ENCODE measurements around the gene UTS2.

GRCh38 chr1:7852753-7853258 lies at the start of gene UTS2:
Gene UTS2, minus strand, starts transcription at chr1:7853065.
- PRO-cap: no peak

GRCh38 chr1:8018000-8018481 lies 8.1 kb downstream of the ERRFI1 start:
- PRO-cap: no peak

DNA sequence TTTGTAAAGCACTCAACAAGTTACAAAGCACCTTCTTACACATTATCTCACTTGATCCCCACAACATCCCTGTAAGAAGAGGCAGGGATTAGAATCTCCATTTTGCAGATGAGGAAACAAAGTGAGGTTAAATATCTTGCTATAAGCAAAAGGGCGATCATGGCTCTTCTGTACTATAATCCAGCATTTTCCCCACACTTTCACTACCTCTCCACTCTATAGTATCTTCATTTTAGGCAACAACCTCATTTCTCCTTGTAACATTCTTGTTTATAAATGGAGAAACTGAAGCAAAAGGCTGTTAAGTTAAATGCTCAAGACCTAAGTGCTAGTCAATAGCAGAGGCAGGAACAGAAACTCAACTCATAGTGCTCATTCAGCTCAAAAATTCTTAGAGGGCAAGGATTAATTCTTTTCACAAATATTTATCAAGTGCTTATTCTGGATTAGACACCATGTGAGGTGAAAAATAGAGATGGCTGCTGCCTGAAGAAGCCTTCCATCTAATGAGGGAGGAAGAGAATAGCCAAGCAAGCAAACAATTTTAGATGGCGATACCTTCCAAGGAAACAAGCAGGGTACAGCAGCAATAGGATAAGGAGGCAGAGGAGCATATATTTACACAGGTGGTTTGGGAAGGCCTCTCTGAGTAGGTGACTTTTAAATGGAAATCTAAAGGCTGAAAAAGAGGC lies 3.6 kb downstream of the ERRFI1 start:
- PRO-cap: no peak

GRCh38 chr1:8066439-8066857 lies 40.3 kb upstream of the ERRFI1 start:
- PRO-cap: no peak

- PRO-cap: no peak
Observed at GRCh38 chr1:8092719-8093260, 66.7 kb upstream of the ERRFI1 start.

DNA sequence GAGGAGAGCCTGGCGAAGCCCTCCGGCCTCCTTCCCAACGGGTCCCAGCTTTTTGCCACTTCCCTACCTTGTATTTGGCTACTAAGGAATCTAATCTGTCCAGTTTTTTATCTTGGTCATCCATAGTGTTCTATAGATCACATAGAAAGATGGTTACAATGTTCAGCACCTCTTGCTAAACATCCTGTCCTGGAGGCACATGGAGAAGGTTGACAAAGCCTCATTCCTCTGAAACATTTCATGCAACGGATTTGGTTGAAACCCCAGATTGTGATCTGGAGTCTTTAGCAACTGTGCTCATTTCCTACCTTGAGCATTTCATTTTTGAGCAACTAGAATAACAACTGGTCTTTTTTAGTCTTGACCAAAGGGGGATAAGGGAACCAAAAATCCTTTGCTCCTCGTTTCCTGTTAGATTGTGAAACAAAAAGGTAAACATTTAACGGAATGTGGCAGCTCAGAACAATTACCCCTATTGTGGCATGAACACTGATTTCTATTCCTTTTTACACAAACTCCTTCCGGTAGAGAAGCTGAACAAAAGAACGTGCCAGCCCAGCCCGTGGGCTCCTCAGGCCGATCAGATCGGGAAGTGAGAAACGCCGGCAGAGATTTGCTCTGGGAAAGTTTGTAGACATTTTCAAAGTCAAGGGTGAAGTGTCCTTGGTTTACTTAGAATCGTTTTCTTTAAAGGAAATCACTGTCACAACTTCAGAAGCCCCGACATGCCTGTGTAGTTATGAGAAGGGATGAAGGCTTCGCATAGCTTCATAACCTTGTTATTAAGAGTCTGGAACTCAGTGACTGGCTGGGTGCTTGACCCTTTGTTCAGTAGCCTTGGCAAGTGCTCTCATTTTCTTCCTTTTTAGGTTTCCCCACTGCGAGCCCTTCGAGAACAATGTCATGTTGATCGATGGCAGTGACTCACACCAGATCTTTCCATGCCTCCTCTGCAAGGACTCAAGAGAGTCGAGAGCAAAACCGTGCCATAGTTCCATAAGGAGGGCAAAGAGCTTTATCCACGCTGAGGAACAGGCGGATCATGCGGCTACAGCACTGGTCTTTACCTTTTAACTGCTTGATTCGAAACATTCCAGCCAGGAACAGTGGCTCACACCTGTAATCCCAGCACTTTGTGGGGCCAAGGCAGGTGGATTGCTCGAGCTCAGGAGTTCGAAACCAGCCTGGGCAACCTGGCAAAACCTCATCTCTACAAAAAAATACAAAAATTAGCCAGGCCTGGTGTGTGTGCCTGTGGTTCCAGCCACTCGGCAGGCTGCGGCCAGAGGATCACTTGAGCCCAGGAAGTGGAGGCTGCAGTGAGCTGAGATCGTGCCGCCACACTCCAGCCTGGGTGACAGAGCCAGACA lies 95.0 kb upstream of the ERRFI1 start:
- PRO-cap: no peak

- PRO-cap: no peak
Observed at GRCh38 chr1:8133671-8134593, 107.8 kb upstream of the ERRFI1 start.

DNA sequence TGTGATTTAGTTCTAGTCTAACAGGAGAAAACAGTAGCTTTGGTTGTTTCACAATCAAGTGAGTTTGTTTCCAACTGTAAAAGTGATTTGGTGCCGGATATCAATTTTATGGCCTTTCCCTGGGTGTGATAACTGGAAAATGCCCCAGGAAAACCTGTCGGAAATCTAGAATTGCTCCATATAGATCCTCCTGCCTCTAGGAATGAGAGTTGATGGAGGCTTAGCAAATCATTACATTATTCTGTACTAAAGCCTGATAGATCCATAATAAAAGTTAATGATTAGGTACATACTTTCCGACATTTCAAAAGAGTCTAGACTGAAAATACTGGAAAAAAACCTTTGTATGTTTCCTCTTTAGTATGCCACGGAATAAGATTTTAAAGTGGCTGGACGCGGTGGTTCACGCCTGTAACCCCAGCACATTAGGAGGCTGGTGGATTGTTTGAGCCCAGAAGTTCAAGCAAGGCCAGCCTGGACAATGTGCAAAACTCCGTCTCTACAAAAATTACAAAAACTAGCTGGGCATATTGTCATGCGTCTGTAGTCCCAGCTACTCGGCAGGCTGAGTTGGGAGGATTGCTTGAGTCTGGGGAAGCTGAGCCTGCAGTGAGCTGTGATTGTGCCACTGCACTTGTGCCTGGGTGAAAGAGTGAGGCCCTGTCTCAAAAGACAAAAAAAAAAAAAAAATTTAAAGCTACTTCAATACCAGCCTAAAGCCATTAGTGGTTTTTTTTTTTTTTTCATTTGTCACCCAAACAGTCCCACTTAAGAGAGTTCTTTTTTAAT lies 69.9 kb upstream of the SLC45A1 start:
- PRO-cap: no peak

- PRO-cap: no peak
Observed at GRCh38 chr1:8259144-8260072, 58.5 kb upstream of the SLC45A1 start.

GRCh38 chr1:8362200-8363436 lies 44.7 kb downstream of the SLC45A1 start:
- PRO-cap: no peak

DNA sequence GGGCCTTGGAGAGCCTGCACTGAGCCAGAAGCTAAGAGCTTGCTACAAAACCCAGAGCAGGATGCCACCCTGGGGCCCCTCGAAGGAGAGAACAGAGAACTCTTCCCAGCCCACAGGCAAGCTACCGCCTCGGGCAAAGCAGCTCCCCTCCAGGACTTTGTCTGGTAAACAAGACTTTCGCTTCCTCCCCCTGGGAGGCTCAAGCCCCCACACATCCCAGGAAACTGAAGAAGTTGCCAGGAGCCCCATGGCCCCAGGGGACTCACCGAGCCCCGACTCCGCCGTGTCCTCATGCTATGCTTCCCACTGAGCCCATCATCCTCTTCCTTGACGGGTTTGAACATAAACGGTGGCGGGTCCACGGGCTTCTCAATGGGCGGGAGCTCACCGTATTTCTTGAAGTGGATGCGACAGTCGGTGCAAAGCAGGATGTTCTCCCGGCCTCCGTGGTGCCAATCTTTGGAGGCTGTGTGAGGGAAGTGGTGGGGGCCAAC lies 45.9 kb downstream of the SLC45A1 start:
- PRO-cap: no peak

GRCh38 chr1:8390173-8390537 lies 72.2 kb downstream of the SLC45A1 start:
- PRO-cap: no peak

GRCh38 chr1:8427328-8428148 lies 109.6 kb downstream of the SLC45A1 start:
- PRO-cap: unidirectional peak, plus-strand start at chr1:8427819

DNA sequence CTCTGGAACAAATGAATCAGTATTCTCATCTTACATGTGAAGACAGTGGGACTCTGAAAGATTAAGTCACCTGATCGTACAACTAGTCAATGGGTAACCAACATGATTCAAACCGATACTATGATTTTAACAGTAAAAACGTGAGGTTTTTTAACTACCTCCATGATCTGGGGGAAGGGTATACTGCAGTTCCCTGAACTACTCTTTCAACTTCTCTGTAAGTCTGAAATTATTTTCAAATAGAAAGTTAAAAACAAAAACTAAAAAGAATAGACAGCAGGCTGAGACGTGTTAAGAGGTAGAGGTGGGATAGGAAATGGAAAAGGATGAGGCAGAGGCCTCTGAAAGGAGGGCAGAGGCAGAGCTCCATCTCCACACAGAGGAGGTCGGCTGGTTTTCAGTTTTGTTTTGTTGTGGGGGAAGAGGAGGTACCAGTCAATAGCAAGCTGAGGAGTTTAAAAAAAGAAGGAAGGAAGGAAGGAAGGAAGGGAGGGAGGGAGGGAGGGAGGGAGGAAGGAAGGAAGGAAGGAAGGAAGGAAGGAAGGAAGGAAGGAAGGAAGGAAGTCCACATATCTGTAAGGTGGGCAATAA lies 213.2 kb downstream of the RERE start:
- PRO-cap: no peak

DNA sequence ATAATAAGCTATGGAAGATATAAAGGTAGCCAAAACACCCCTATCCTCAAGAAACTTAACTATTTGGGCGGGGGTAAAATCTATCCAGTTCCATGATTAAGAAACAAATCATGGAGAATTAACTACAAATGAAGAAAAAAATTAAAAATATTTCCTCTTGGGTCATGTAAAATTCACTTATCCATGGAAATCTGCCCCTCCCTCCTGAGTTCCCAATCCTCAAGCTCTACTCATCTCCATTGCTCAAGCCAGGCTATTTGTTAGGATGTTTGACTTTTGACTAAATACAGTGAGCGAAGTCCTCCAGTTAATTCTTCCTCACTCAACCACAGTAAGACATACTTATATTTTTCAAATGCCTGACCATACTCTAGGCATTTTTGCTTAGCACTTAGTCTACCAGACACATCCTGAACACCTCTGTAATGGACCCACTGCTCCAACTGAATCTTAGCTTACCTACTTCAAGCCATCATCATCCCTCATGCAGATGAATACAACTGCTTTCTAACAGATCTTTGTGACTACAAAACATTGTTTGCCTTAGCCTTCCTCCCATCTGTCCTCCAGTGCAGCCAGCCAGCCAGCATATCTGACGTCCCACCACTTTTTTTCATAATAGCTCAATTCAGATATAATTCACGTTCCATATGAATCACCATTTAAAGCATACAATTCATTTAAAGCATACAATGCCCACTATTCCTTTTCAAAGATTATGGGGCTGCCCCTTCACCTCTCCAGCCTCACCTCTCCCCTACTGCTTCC lies 154.2 kb downstream of the RERE start:
- PRO-cap: no peak

DNA sequence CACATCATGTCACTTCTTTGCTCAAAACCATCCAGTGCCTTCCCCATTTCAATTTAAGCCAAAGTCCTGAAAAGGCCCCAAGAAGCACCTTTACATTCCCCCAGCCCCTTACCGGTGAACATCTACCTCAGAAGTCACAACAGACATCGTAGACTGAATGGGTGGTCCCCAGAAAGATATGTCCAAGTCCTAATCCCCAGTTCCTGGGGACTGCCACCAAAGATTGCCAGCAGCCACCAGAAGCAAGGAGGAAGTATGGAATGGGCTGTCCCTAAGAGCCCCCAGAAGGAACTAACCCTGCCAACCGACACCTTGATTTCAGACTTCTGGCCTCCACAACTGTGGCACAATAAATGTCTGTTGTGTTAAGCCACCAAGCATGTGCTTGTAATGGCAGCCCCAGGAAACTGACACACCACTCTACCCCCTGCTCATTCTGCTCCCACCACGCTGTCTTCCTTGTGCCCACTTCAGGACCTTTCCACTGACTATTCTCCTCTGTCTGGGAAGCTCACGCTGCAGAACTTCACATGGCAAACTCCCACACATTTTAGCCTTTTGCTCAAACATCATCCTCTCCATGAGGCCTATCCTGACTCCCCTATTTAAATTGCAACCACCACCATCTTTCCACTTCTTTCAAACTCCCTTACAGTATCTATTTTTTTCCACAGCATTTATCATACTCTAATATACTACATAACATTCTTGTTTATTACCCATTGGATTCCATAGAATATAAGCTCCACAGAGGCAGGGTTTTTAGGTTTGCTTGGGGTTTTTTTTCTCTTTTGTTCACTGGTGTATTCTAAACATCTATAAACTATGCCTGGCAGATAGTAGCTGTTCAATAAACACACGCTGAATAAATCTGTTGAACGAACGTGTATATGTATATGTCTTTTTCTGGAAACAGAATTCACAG lies 33.5 kb downstream of the RERE start:
- PRO-cap: no peak

DNA sequence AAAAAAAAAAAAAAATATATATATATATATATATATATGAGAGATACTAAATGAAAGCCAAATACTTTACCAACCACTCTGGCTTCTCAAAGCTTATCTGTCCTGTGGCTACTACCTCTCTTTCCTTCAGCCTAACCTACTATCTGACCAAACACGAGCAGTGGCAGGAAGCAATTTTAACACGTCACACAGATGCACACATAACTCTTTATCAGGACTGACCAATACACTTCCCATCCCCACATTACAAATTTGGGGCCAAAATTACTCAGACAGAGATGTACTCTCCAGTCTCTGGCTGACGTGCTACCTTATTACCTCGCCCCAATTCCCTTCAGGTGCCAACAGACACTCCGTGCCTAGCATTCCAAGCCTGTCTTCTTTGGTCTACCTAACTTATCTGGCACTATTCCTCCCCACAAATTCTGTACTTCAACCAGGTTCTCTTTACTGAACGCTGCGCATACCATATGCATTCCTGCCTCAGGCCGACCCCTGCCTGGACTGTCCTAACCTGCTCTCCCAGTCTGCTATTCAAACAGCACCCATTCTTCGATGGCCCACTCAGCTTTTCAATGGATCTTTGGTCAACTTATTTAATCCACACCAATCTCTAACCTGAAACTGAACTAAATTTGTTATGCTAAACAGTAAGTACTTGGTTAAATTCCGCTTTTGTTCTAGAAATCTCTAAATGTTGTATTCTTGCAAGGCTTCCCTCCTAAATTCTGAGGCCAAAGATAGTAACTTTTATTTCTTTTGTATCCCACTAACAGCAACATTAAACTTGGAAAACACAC lies 28.0 kb downstream of the RERE start:
- PRO-cap: no peak

DNA sequence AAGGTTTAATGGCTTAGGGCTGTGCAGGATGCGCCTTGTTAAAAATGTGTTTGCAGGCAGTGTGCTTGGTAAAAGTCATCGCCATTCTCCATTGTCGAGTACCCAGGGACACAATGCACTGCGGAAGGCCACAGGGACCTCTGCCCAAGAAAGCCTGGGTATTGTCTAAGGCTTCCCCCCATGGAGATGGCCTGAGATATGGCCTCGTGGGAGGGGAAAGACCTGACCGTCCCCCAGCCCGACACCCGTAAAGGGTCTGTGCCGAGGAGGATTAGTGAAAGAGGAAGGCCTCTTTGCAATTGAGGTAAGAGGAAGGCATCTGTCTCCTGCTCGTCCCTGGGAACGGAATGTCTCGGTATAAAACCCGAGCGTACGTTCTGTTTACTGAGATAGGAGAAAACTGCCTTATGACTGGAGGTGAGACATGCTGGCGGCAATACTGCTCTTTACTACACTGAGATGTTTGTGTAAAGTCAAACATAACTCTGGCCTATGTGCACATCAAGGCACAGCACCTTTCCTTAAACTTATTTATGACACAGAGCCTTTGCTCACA lies 24.2 kb downstream of the SLC2A7 start:
- PRO-cap: no peak

DNA sequence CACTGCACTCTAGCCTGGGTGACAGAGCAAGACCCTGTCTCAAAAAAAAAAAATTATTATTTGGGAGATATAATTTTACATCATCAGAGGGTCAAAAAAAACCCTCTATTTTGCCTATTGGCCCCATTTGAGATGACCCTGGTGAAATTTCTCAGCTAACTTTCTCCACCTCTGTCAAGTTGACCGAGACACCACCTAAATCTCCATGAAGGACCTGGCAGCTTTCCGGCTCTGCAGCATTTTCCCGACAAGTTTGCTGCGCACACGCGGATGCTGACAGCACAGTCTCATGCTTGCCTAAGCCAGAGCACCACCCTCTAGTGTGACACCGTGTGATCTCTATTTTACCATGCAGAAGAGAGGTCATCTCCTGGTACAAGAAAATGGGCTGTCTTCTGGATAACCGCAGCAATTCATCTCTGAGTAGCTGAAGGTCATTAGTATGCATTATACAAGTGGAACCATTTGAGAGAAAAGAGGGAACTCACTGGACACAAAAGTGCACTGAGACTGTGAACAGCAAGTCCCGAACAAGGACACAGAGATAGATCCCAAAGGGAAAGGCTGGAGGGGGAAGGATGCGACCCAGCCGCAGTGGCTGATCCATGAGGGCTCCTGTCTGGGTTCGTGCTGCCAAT lies 38.9 kb upstream of the H6PD start:
- PRO-cap: no peak

DNA sequence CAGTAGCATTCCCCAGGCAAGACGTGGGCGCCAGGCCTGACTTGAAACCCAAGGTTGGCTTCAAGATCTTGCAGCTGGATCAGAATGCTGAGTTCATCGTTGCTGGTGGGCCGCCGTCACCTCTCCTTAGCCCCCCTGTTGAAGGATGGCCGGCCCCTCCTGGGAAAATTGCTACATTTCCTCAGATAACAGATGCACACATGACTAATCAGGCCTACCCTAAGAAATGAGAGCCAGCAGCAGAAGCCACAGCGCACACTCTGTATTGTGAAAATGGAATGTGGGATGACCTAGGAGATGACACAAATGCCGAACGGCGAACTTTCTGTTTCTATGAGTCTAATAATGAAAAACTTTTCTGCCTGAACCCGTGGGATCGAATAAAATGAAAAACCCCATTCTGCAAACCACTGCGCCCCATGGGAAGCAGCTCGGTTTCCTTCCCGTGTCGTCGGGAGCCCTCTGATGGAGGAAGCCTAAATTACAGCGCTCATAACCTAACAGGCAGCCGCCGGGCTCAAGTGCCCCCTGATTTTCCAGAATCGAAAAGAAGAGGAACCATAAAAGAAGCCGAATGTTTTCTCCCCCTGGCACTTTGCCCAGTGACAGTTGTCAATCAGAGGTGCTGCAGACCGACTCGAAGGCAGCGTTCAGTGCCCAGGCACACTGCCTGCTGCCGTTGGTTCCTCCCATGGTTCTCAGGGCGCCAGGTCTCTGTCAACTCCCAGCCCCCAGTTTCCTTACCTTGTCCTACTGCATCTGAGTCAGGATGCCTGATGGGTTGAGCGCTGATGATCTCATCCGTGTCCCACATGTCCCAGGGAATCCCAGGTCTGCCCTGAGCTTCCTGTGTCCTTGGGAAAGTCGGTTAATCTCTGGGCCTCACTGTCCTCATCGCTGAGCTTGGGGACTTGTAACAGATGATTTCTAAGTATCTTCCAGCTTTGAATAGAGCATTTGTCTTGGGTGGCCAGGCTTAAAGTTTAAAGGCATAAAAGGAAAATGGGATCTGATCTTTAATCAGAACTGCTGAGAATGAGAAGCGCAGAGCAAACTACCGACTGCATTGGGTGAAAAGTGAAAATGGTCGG lies 38.1 kb upstream of the H6PD start:
- PRO-cap: no peak